HT-29 (cell line): ENCODE data around the gene IFITM10.

DNA sequence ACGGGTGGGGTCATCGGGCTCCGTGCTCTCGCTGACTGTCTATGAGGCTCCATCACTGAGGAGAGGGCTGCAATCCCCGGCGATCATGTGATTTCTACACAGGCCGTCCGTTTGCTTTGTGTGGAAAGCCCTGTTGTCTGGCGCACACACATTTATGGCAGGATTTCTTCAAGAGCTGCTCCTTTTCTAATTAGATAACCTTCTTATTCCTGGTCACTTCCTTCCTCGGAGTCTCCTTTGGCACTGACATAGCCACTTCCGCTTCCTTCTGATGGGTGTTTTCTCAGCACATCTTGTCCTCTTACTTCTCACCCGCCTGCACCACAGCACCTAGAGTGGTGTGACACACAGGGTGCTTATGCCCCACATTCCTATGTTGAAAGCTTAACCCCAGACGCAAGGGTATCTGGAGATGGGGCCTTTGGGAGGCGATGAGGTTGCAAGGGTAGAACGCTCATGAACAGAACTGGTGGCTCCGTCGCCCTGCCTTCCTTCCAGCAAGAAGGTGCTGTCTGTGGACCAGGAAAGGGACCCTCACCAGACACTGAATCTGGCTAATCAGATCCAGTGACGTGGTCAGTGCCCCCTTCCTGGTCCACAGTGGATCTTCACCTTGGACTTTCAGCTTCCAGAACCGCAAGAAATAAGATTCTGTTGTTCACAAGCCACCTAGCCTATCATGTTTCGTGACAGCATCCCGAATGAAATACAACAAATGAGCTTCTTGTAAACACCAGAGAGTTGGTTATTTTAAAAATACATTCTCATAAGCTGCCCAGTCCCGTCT lies 9.3 kb downstream of the MOB2 start:
- RAMPAGE, long total RNA, result no peak

GRCh38 chr11:1477875-1479257 lies 8.2 kb downstream of the MOB2 start:
- RAMPAGE, long total RNA, result no peak

DNA sequence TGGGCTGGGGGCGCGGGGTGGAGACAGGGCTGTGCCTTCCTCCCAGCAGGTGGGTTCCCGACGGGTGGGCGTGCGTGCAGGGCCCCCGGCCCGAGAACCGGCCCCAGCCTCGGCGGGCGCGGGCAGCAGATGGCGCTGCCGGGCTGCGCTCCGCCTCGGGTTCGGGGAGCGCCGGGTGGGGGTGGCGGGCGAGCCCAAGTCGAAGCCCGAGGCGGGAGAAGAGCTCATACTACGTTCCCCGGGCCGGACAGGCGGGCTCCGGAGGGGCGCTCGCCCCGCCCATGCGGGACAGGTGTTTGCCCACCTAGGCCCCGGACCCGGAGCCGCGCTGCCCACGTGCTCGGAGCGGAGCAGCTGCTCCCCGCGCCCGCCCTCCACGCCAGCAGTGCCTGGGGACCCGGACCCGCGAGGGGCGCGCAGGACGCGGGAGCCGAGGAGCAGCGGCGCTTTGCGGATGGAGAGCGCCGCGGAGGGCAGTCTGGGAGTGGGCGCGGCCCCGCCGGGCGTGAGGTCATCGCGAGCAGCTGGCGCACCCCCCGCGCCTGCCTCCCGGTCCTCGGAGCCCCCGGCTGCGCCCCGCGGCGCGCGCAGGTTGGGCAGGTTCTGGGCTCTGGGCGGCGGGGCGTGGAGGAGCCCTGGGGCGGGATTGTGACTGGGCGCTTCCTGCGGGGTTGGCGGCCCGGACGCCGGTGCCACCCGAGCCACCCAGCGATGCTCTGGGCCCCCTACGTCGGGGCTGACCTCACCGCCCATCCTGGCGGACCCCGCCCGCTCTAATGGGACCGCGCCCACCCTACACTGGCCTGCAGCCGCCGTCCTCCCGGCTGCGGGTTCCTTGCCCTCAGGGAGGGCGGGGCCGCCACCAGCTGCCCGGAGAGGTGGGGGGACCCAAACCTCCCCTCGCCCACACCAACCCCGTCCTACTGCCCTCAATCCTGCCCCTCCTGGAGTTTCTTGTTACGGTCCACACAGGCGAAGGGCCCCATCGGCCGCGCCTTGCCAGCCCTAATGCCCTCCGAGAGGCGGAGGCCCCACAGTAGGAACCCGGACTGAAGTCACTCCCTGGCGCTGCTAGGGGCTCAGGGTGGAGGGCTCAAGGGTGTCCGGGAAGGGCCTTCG lies 25.1 kb downstream of the DUSP8 start:
- RAMPAGE, long total RNA, result no peak

- RAMPAGE, long total RNA, result no peak
Measured at GRCh38 chr11:1573937-1574922, 2.2 kb upstream of the DUSP8 start.

DNA sequence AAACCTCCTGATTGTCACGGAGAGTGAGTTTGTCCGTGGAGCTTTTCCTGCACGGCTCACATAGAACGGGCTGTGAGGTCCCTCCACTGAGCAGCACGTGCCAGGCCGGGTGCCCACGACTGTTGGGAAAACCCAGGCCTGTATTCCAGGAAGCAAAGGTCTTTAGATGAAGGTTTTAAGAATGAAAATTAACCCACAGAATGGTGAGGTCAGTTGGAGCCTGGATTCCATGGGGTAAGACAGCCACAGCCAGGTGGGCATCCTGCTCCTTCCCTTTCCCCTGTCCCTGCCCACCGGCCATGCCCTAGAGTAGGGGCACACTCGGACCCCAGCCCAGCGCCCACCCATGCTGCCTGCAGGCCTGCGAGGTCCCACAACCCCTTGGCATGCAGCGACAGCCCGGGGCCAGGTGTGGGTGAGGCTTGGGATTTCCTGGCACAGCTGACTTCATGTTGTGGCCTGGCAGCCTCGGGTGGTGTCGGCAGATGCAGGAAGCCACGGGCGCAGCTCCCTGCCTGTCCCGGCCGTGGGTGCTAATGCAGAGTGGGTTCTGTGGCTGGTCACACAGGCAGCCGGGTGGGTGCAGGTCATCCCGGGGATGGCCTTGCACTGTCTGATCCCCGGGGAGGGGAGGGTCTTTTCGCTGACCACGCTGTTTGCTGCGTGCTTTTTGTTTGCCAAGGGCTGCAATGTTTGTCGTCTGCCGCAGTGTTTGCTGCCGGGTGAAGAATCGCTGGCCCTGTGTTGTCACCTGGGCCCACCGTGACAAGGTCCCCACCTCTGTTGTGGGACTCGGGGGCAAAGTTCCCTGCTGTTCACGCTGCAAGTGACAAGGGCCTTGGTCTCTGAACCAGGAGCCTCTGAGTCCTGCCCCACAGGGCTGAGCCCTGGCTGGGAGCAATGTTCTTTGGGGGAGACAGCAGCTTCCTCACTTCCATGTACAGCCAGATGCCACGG lies 7.4 kb upstream of the KRTAP5-6 start:
- RAMPAGE, long total RNA, result no peak

- RAMPAGE, long total RNA, result no peak
Measured at GRCh38 chr11:1750388-1751245, at the start of gene IFITM10. Gene IFITM10 (minus strand): TSS chr11:1750595.

GRCh38 chr11:1752732-1753765 lies 2.7 kb upstream of the IFITM10 start:
- RAMPAGE, long total RNA, result no peak

GRCh38 chr11:1756203-1756806 lies 5.9 kb upstream of the IFITM10 start:
- RAMPAGE, long total RNA, result no peak

DNA sequence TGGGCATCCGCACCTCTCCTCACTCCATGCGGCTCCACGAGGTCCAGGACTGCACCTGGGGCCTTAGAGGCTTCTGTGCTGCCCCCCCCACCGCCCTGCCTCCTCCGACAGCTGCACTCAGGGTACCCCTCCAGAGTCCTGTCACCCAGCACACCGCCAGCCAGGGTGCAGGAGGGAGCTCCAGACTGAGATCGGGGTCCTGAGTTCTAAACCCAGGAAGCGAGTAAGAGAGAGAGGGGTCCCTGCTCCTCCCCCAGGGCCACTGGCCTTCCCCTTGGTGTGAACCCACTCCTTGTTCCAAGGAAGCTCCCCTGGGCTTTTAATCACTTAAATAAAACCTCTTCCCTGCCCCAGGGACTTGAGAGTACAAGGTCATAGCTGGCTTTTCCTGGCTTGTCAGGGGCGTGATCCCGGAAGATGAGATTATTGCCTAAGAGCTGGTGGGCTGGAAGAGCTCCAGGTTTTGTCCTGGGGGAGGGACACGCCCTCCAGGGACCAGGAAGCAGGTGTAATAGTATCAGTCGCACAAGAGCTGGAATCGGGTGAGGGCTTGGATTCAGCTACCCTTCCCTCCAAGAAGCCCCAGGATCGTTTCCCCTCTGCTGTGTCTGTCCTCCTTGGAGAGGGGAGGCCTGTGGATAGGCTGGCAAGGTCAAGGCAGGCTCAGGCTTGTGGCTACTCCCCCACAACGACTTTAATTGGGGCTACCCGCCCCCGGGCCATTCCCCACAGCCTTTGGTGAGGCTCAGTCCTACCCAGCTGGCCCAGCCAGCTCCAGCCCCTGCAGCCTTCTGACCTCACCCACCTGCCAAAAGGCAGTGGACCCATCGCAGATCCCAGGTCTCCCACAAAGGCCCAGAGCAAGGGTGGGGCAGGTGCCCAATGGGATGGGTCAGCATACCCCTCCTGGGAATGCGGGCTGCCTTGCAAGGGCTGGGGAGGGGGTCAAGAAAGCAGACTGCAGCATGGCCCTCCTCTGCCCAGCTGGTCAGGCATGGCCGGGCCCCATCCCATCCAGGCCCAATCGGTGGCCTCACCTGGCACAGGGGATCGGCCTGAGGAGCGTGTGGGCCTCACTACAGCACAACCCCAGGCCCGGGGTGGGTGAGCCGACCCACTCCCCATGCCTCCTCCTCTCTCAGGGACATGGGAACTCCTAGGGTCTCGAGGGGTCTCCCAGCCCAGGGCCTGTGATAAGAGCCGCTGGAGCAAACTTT lies 1.2 kb downstream of the CTSD start:
- RAMPAGE, long total RNA, result no peak

- RAMPAGE, long total RNA, result no peak
Measured at GRCh38 chr11:1785826-1786290, 22.1 kb upstream of the CTSD start.

- RAMPAGE, long total RNA, result no peak
Measured at GRCh38 chr11:1786291-1786467, 22.5 kb upstream of the CTSD start.

DNA sequence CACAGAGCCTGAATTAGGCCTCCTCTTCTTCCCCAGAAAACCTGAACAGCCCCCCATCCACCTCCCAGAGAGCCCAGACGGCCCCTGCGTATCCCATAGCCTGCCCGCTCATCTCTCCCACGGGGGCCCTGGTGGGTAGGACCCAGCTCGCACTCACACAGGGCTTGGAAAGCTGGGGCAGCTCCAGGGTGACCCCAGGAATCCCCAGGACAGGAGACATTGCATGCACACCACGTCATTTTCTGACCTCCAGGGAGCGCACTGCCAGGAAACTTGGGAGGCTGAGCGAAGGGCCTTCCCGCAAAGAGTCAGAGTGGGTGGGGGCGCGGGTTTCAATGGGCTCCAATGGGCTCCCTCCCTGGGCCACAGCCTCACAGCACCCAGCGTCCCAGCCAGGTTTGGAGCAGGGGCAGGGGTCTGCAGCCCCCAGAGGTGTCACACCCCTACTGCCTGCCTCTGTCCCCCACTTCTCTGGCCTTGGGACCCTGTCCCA lies 8.2 kb upstream of the SYT8 start:
- RAMPAGE, long total RNA, result no peak

- RAMPAGE, long total RNA, result no peak
Measured at GRCh38 chr11:1845194-1846210, 6.7 kb downstream of the TNNI2 start.

- RAMPAGE, long total RNA, result no peak
Measured at GRCh38 chr11:1853571-1854614, 1.0 kb downstream of the LSP1 start.

GRCh38 chr11:1861429-1861708 lies 8.5 kb downstream of the LSP1 start:
- RAMPAGE, long total RNA, result no peak

DNA sequence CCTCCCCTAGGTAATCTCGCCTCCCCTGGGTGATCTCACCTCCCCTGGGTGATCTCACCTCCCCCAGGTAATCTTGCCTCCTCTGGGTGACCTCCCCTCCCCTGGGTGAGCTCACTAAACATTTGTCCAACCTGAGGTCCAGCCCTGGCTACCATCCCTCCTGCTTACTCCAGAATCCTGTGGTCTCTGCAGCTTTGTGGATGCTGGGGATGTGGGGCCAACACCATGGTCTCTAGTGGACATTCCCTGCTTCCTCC lies 9.8 kb downstream of the LSP1 start:
- RAMPAGE, long total RNA, result no peak

GRCh38 chr11:1863494-1864577 lies 11.0 kb downstream of the LSP1 start:
- RAMPAGE, long total RNA, result no peak

DNA sequence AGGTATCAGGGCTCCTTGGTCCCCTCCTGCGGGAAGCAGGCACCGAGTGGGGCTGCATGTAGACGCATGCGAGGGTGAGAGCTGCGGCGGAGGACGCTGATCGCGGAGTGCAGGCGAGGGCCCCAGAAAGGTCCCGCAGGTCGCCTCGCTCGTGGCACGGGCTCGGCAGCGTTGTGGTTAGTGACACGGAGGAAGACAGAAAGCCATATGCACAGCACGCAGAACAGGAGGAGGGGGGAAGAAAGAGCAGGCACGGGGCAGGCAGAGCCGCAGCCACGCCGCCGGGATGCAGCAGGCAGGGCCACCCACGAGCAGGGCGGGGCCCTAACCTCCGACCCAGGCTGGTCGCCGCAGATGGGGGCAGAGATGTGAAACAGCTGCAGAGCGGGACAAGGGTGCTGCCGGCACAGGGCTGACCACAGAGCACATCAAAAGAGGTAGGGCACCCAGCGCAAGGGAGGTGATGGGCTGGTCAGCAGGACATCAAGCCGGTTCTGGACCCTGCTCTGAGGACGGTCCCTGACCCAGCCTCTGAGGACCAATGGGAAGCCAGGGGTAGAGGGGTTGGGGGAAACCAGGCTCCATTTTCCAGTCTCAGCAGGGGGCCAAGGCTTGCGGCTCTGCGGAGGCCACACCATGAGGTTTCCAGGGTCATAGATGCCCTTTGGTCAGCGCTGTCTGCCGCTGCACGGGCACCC lies 18.2 kb downstream of the LSP1 start:
- RAMPAGE, long total RNA, result no peak

DNA sequence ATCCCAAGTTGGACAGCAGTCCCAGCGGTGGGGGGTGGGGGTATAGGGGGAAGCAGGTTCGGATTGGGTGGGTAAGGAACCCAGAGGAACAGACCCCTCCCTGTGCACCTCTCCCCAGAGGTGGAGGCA lies 18.9 kb downstream of the PRR33 start:
- RAMPAGE, long total RNA, result no peak

DNA sequence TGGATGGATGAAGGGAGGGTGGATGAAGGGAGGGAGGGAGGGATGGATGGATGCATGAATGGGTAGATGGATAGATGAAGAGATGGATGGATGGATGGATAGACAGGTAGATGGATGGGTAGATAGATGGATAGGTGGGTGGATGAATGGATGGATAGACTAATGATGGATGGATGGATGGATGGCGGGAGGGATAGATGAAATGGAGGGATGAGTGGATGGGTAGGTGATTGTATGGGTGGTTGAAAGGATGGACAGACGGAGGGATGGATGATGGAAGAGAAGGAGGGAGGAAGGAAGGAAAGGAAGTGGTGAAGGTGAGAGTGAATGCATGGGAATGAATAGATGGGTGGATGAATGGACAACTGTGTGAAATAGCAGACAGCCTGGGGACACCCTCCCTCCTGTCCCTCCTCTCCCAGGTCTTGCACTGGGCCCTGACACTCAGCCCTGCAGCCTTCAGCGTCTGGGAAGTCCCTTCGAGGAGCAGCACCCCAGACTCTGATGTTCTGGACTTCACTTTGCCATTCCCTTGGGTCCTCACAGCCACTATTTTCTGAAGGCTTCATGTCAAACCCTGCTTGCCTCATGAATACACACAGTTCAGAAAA lies 3.6 kb upstream of the TNNT3 start:
- RAMPAGE, long total RNA, result no peak